Testis (tissue), 5 donors: ENCODE data around the genes AP2M1, VWA5B2, EIF4G1, CHRD and C3orf70.

DNA sequence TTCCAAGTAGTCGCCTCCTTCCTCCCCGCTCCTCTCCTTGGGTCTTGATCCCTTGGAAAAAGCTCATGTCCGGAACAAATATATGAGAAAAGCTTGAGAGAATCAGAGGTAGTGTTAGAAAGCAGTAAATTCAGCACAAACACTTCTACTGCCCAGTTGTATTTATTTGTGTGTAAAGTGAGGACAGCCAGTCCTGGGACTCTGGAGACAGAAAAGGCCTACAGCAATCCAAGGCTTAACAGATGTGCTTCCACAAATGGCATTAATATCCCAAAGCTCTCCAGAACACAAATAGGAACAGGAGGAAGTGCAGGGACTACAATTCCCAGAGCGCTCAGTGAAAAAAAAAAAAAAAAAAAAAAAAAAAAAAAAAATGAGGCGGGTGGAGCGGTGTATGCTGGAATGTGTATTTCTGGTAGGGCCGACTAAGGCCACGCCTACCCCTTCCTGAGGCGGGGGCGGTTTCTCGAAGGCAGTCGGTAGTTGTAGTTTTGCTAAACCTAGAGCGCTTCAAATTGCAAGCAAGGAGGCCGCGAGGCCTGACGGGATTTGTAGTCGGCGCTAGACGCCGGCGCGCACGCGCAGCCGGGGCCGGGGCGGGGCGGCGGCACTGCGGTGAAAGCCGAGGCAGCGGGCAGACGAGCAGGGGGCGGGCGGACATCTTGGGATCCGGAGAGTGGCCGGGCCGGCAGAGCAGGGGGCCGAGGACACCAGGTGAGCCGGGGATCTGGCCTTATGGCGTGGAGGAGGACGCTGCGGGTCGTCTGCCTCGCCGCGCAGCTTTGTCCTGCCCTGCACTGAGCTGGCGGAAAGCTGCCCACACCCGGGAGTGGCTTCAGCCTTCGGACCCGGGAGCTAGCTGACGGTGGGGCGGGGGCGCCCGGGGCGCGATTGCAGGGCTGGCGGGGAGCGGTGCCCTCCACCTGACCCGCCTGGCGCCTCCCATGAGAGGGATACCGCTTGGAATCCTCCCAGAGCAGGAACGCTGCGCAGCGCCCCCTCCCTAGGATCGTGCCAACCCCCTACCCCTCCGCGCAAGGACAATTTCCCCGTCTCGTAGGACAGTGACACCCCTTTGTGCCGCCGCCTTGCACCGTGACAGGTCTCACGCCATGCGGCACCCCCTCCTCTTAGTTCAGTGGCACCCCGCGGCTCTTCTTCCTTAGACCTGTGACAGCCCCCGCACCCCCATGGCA lies at the start of gene AP2M1:
Gene AP2M1 (plus strand): TSS at position 610 of the 1,196 bp plus-strand sequence.
- PRO-cap, 3 experiments, result peak in 3 of 3 experiments; most common plus-strand start position 610 of the sequence (in 2); most common minus-strand start position 264 of the sequence (in 2)
- RAMPAGE, long total RNA, 2 experiments, result start-site peak on the plus strand in 2 of 2 experiments, centred at positions 639 to 646 of the sequence, 1,474 to 2,186 reads per replicate
- RRBS, result 3% methylated on average over 16 of the region's 78 CpGs

GRCh38 chr3:184229191-184229716 lies at the start of gene VWA5B2:
TSS of gene VWA5B2 (plus strand) at chr3:184229585.
- PRO-cap, 3 experiments, result peak in 3 of 3 experiments; most common plus-strand start chr3:184229602 (in 3); most common minus-strand start chr3:184229417 (in 3)
- RAMPAGE, long total RNA, 2 experiments, result no peak in any of the 2 experiments
- RRBS, result 2% methylated on average over 5 of the region's 54 CpGs

GRCh38 chr3:184242533-184243183 lies 6.1 kb downstream of the ALG3 start:
- PRO-cap, 3 experiments, result no peak in any of the 3 experiments
- RAMPAGE, long total RNA, 2 experiments, result no peak in any of the 2 experiments
- RRBS, result no CpG with 5 or more reads among the region's 9 CpGs

DNA sequence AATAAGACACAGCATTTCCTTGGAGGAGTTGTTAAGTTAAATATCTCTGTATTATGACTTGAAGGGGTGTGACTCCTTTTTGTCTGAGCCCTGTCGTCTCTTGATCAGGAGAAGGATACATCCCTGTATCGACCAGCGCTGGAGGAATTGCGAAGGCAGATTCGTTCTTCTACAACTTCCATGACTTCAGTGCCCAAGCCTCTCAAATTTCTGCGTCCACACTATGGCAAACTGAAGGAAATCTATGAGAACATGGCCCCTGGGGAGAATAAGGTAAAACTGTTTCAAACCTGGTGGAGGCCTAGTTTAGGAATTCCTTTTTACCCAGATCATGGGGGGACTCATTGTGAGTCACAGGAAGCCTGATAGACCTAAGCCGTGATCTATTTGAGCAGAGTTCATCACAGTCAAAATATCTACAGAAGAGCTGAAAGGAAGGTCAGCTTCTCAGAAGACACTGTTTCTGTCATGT lies 1.2 kb downstream of the PSMD2 start:
- PRO-cap, 3 experiments, result no peak in any of the 3 experiments
- RAMPAGE, long total RNA, 2 experiments, result no peak in any of the 2 experiments
- RRBS, result no CpG with 5 or more reads among the region's 7 CpGs

GRCh38 chr3:184314475-184314920 lies at the start of gene EIF4G1:
TSS of gene EIF4G1 (plus strand) at chr3:184314606.
- PRO-cap, 3 experiments, result peak in 3 of 3 experiments; most common plus-strand start chr3:184314606 (in 3)
- RAMPAGE, long total RNA, 2 experiments, result start-site peak on the plus strand in 2 of 2 experiments, at chr3:184314530-184314656 at its widest, 769 to 770 reads per replicate
- RRBS, result 1% methylated on average over 21 of the region's 58 CpGs

DNA sequence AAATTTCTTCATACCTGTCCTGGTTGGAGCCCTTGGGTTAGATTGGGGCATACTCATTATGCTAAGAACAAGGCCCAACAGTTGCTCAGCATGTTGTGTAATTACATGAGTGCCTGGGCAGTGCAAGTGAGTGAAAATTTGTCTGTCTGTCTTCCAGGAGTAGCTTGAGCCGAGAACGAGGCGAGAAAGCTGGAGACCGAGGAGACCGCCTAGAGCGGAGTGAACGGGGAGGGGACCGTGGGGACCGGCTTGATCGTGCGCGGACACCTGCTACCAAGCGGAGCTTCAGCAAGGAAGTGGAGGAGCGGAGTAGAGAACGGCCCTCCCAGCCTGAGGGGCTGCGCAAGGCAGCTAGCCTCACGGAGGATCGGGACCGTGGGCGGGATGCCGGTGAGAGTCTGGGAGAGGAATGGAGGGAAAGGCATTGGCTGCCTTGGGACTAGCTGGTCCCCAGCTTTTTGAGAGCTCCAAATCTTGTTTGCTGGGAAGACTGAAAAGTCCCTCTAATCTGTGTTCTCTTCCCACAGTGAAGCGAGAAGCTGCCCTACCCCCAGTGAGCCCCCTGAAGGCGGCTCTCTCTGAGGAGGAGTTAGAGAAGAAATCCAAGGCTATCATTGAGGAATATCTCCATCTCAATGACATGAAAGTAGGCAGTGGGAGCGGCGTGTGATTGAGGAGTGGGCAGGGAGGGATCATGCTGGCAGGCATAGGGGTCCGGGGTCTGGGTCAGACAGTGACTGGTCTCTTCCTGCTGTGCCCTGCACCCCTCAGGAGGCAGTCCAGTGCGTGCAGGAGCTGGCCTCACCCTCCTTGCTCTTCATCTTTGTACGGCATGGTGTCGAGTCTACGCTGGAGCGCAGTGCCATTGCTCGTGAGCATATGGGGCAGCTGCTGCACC lies 10.1 kb upstream of the FAM131A start:
- PRO-cap, 3 experiments, result no peak in any of the 3 experiments
- RAMPAGE, long total RNA, 2 experiments, result no peak in any of the 2 experiments
- RRBS, result no CpG with 5 or more reads among the region's 32 CpGs

GRCh38 chr3:184334198-184335392 lies 2.8 kb upstream of the FAM131A start:
- PRO-cap, 3 experiments, result no peak in any of the 3 experiments
- RAMPAGE, long total RNA, 2 experiments, result no peak in any of the 2 experiments
- RRBS, result no CpG with 5 or more reads among the region's 23 CpGs

GRCh38 chr3:184351221-184352585 lies 9.7 kb downstream of the CLCN2 start:
- PRO-cap, 3 experiments, result no peak in any of the 3 experiments
- RAMPAGE, long total RNA, 2 experiments, result no peak in any of the 2 experiments
- RRBS, result no CpG with 5 or more reads among the region's 28 CpGs

DNA sequence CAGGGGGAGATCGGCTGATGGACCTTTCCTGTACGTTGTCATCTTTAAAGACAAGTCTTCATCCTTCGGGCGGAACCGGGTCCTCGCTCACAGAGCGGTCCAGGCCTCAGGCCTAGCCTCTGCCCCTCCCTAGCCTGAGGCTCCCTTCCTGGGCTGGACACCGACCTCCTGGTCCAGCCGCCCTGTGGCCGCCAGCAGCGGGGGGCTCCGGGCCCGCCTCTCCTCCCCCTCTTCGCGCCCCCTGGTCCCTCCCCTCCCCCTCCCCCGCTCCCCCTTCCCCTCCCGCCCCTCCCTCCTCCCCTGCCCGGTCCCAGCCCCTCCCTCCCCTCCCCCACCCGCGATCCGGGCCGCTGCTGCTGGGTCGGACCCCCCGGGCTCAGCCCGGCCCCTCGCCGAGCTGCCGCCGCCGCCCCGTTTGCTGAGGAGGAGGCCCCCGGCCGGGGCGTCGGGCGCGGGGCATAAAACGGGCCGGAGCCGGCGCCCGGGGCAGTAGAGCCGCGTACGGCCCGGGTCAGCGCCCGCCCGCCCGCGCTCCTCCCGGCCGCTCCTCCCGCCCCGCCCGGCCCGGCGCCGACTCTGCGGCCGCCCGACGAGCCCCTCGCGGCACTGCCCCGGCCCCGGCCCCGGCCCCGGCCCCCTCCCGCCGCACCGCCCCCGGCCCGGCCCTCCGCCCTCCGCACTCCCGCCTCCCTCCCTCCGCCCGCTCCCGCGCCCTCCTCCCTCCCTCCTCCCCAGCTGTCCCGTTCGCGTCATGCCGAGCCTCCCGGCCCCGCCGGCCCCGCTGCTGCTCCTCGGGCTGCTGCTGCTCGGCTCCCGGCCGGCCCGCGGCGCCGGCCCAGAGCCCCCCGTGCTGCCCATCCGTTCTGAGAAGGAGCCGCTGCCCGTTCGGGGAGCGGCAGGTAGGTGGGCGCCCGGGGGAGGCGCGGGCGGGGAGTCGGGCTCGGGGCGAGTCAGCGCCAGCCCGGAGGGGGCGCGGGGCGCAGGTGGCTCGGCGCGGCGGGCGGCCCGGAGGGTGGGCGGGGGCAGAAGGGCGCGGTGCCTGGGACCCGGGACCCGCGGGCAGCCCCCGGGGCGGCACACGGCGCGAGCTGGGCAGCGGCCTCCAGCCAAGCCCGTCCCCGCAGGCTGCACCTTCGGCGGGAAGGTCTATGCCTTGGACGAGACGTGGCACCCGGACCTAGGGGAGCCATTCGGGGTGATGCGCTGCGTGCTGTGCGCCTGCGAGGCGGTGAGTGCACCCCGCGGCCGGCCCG lies at the start of gene CHRD:
Gene CHRD (plus strand): TSS at position 487 of the 1,253 bp plus-strand sequence.
- PRO-cap, 3 experiments, result peak in 3 of 3 experiments; most common plus-strand start position 743 of the sequence (in 1); most common minus-strand start position 608 of the sequence (in 3)
- RAMPAGE, long total RNA, 2 experiments, result no peak in any of the 2 experiments
- RRBS, result 2% methylated on average over 69 of the region's 151 CpGs

GRCh38 chr3:184558767-184559739 lies 2.5 kb upstream of the EPHB3 start:
- PRO-cap, 3 experiments, result no peak in any of the 3 experiments
- RAMPAGE, long total RNA, 2 experiments, result no peak in any of the 2 experiments
- RRBS, result no CpG with 5 or more reads among the region's 17 CpGs

- PRO-cap, 3 experiments, result peak in 3 of 3 experiments; most common plus-strand start chr3:184603193 (in 1); most common minus-strand start chr3:184603017 (in 3)
- RAMPAGE, long total RNA, 2 experiments, result no peak in any of the 2 experiments
- RRBS, result 16% methylated on average over 3 of the region's 21 CpGs
Observed at GRCh38 chr3:184602317-184603433, 41.1 kb downstream of the EPHB3 start.

- PRO-cap, 3 experiments, result no peak in any of the 3 experiments
- RAMPAGE, long total RNA, 2 experiments, result no peak in any of the 2 experiments
- RRBS, result no CpG with 5 or more reads among the region's 2 CpGs
Observed at GRCh38 chr3:184645167-184645716, 66.6 kb downstream of the MAGEF1 start.

GRCh38 chr3:184651974-184652411 lies 59.9 kb downstream of the MAGEF1 start:
- PRO-cap, 3 experiments, result no peak in any of the 3 experiments
- RAMPAGE, long total RNA, 2 experiments, result no peak in any of the 2 experiments
- RRBS, result no CpG with 5 or more reads among the region's 7 CpGs

- PRO-cap, 3 experiments, result no peak in any of the 3 experiments
- RAMPAGE, long total RNA, 2 experiments, result no peak in any of the 2 experiments
- RRBS, result no CpG with 5 or more reads among the region's 7 CpGs
Observed at GRCh38 chr3:184800268-184800859, 11.6 kb upstream of the VPS8 start.

DNA sequence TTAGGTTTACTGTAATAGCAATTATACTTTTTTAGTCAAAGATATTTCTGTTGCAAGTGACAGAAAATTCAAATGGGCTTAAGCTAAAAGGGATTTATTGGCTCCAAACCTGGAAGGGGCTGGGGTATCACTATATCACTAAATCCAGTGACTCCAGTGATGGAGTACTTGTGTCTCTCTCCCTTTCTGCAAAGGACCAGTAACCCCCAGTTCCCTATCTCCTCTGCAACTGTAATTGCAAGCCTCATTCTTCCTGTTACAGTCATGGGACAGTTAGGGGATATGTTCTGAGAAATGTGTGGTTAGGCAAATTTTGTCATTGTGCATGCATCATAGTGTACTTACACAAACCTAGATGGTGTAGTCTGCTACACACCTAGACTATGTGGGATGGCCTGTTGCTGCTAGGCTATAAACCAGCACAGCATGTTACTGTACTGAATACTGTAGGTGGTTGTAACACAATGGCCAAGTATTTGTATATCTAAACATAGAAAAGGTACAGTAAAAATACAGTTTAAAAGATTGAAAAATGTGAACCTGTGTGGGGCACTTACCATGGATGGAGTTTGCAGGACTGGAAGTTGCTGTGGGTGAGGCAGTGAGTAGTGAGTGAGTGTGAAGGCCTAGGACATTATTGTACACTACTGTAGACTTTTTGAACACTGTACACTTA lies 2.3 kb downstream of the VPS8 start:
- PRO-cap, 3 experiments, result no peak in any of the 3 experiments
- RAMPAGE, long total RNA, 2 experiments, result no peak in any of the 2 experiments

- PRO-cap, 3 experiments, result peak in 3 of 3 experiments; most common plus-strand start chr3:185153106 (in 3); most common minus-strand start chr3:185153060 (in 3)
- RAMPAGE, long total RNA, 2 experiments, result no peak in any of the 2 experiments
- RRBS, result 2% methylated on average over 47 of the region's 130 CpGs
Observed at GRCh38 chr3:185152168-185153307, at the start of gene C3orf70. TSS of gene C3orf70 (minus strand) at chr3:185153060.

DNA sequence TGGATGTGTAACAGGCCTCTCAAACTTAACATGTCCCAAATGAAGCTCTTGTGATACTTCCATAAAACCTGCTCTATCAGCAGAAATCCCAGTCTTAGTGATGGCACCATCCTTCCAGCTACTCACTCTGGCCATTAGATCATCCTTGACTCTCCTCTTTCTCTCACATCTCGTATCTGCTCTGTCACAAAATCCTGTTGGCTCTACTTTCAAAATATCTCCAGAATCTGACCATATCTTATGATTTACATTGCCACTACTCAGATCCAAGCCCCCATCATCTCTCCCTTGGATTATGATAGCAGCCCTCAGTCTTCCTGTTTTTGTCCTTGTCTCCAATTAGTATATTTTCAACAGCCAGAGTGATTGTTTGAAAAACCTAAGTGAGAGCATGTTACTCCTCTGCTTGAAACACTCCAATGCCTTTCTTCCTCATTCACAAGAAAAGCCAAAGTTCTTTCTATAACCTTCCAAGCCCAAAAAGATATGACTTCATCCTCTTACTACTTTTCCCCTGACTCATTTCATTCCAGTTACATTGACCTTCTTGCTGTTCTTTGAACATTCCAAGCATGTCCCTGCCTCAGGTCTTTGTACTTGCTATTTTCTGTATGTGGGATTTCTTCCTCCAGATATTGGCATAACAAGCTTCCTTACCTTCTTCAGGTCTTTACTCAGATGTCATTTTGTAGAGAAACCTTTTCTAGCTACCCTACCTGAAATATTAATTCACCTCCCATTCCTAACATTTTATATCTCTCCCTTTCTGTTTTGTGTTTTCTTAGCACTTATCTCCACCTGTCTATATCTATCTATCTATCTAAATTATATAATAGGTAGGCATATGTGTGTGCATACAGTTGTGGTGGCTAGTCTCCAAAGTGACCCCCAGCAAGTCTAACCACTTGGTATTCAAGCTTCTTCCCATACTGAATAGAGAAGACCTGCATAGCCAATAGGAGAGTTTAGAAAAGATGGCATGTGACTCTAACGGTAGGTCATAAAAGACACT lies 28.3 kb downstream of the EHHADH start:
- PRO-cap, 3 experiments, result no peak in any of the 3 experiments
- RAMPAGE, long total RNA, 2 experiments, result no peak in any of the 2 experiments
- RRBS, result no CpG with 5 or more reads among the region's 2 CpGs

GRCh38 chr3:185250598-185250986 lies 3.3 kb downstream of the EHHADH start:
- PRO-cap, 3 experiments, result no peak in any of the 3 experiments
- RAMPAGE, long total RNA, 2 experiments, result no peak in any of the 2 experiments

- PRO-cap, 3 experiments, result no peak in any of the 3 experiments
- RAMPAGE, long total RNA, 2 experiments, result no peak in any of the 2 experiments
- RRBS, result no CpG with 5 or more reads among the region's 10 CpGs
Observed at GRCh38 chr3:185417417-185417982, 54.6 kb downstream of the MAP3K13 start.

DNA sequence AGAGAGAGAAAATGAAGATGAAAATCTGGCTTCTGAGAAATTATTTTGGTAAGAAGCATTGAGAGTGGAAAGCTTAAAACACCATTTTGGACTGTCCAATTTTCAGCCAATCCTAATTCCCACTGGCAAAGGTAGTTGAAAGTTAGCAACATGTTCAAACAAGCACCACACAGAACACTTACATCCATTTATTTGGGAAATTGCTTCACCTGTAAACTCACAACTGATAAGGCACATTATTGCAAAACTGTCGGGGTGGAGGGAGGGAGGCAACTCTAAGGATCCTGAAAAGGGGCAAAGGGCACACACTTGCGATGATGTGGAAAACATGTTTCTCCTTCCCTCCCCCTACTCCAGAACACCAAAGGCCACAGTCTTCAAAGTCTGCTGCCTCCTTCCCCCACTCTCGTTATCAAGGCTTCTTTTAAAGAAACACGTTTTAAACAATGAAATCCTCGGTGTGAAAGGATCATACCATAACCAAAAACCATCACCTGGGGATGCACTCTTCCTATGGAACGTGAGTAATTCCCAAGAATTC lies 9.3 kb downstream of the TMEM41A start:
- PRO-cap, 3 experiments, result no peak in any of the 3 experiments
- RAMPAGE, long total RNA, 2 experiments, result no peak in any of the 2 experiments
- RRBS, result no CpG with 5 or more reads among the region's 6 CpGs